Osteocyte (in vitro differentiated cells): ENCODE measurements around the genes RBMX2, ARHGAP36, FRMD7, TFDP3 and SMIM10.

- PRO-cap, result no peak
Observed at GRCh38 chrX:130256449-130256648, 12.3 kb downstream of the ZNF280C start.

DNA sequence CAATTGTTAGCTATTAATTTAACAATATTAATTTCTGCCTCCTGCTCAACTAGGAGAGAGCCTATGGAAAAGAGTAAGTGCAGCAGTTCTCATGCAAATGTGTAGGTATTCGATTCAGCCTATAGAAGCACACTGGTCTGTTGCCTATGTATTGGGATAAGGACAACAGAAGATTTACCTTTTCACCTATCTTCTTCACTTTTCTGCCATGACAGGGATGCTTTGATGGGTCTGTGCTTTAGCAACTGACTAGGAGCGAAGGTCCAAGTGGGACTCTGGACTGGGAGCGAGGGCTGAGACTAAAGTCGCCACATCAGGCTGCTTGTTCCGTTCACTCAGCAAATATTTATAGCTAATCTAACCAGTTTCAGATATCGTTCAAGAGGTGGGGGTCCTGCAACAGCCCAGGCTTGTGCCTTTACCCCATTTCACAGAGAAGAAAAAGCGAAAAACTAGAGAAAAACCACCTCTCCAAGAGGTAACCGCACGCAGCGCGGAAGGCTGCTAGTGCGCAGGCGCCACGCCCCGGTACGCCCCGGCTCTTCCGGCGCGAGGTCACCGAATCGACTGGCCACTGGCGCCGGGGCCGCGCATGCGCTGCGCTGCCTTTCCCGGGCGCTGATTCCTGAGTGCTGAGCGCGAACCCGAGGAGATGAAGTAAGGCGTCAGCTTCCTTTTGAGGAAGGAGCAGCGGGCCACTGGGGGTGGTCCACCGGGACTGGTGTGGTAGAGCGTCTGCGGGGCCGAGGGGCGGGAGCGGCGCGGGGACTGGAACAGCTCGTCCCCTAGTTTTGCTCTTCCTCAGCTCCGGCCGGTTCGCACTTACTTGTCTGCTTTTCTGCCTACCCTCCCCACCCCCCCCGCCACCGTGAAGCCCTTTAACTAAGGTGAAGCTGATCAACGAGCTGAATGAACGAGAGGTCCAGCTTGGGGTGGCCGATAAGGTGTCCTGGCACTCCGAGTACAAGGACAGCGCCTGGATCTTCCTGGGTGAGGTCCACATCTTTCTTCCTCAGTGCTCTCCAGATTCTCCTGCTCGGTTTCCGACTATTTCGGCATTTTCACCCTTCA is at the start of gene RBMX2:
RBMX2 (plus strand) TSS at position 607 of the 1,071 bp plus-strand sequence.
- PRO-cap, result bidirectional peak, plus-strand start at position 574 of the sequence, minus-strand start at position 530 of the sequence

GRCh38 chrX:130895459-130895658 is 7.7 kb downstream of the ENOX2 start:
- PRO-cap, result no peak

DNA sequence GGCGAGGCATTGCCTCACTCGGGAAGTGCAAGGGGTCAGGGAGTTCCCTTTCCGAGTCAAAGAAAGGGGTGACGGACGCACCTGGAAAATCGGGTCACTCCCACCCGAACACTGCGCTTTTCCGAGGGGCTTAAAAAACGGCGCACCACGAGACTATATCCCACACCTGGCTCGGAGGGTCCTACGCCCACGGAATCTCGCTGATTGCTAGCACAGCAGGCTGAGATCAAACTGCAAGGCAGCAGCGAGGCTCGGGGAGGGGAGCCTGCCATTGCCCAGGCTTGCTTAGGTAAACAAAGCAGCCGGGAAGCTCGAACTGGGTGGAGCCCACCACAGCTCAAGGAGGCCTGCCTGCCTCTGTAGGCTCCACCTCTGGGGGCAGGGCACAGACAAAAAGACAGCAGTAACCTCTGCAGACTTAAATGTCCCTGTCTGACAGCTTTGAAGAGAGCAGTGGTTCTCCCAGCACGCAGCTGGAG is 56.1 kb upstream of the ENOX2 start:
- PRO-cap, result no peak

DNA sequence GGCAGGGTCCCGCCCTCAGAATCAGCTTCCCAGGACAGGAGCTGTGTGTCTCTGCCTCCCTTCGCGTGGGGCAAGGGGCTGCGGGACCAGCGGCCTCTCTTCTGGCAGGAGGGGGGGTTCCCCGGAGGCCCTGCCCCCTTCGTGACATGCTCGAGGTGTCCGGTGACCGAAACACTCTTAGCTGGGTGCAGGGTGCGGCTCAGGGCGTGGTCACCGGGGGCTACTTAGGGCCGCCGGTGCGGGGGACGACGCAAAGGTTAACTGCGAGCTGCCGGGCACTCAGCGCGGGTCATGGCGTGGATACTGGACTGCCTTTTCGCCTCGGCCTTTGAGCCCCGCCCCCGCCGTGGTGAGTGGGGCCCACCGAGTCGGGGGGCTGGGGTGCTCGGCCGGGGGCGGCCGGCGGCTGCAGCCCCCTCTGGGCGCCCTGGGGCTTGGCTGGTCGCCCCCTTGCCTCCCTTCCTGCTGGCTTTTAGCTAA is at the start of gene ARHGAP36:
ARHGAP36 (plus strand) TSS at position 251 of the 480 bp plus-strand sequence.
- PRO-cap, result no peak

DNA sequence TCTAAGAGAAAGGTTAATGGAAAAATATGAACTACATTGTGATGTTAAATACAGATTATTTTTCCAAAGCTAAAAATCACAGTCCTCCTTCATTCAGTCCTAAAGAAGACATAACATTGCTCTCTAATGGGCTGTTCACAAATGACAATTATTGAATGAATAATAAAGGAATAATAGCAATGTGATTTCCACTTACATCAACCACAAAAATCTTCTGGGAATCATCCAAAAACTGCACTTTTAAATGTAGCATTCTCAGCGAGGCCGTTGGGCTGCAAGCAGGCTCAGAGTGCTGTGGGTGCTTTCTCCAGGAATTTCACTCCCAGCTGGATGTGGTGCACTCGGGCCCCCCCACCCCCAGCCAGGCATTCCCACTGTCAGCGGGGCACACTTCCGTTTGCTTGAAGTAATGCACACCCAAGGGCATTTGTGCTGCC is at the start of gene FRMD7:
FRMD7 (minus strand) TSS at position 429 of the 437 bp plus-strand sequence.
- PRO-cap, result no peak

DNA sequence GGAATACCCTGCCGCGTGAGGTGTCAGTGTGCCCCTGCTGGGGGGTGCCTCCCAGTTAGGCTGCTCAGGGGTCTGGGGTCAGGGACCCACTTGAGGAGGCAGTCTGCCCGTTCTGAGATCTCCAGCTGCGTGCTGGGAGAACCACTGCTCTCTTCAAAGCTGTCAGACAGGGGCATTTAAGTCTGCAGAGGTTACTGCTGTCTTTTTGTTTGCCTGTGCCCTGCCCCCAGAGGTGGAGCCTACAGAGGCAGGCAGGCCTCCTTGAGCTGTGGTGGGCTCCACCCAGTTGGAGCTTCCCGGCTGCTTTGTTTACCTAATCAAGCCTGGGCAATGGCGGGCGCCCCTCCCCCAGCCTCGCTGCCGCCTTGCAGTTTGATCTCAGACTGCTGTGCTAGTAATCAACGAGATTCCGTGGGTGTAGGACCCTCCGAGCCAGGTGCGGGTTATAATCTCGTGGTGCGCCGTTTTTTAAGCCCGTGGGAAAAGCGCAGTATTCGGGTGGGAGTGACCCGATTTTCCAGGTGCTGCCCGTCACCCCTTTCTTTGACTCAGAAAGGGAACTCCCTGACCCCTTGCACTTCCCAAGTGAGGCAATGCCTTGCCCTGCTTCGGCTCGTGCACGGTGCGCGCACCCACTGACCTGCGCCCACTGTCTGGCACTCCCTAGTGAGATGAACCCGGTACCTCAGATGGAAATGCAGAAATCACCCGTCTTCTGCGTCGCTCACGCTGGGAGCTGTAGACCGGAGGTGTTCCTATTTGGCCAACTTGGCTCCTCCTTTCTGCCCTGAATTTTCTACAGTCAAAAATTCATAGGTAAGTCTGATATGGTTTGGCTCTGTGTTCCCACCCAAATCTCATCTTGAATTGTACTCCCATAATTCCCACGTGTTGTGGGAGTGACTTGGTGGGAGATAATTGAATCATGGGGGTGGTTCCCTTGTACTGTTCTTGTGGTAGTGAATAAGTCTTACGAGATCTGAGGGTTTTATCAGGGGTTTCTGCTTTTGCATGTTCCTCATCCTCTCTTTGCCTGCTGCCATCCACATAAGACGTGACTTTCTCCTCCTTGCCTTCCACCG is 33.9 kb upstream of the FRMD7 start:
- PRO-cap, result no peak

GRCh38 chrX:132613217-132613571 is 124.4 kb upstream of the MBNL3 start:
- PRO-cap, result no peak

GRCh38 chrX:133009572-133010167 is 51.2 kb upstream of the HS6ST2 start:
- PRO-cap, result no peak

GRCh38 chrX:133218293-133218641 is at the start of gene TFDP3:
Gene TFDP3 (minus strand): TSS chrX:133218354.
- PRO-cap, result no peak

GRCh38 chrX:133413497-133413782 is 1.8 kb downstream of the GPC4 start:
- PRO-cap, result no peak

GRCh38 chrX:133445562-133445888 is 30.2 kb upstream of the GPC4 start:
- PRO-cap, result no peak

GRCh38 chrX:133677138-133677361 is 261.8 kb upstream of the GPC4 start:
- PRO-cap, result no peak

DNA sequence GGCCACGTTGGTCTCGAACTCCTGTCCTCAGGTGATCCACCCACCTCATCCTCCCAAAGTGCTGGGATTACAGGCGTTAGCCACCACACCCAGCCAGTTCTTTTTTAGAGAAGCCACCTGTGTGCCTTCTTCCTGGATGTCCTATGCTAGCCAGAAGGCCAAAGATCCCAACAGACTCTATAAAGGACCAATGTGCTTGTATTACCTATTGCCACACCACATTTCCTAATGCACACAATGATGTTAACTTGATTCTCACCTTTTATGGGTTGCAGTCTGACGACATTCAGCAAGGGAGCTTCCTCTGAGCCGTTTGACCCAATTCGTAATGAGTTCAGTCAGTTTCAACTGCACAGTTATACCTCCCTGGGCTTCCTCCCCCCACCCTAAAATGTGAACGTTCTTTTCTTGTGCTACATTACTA is 14.7 kb upstream of the GPC3 start:
- PRO-cap, result no peak

GRCh38 chrX:134543200-134543727 is 83.3 kb downstream of the HPRT1 start:
- PRO-cap, result no peak

- PRO-cap, result no peak
Observed at GRCh38 chrX:134621843-134622737, 36.2 kb downstream of the PLAC1 start.

- PRO-cap, result no peak
Observed at GRCh38 chrX:134670469-134670854, 12.2 kb upstream of the PLAC1 start.

- PRO-cap, result no peak
Observed at GRCh38 chrX:134764180-134764547, 32.8 kb downstream of the PABIR2 start.

- PRO-cap, result unidirectional peak, plus-strand start at chrX:134990949
Observed at GRCh38 chrX:134990614-134991581, at the start of gene SMIM10. Gene SMIM10 (plus strand): TSS chrX:134990991.

DNA sequence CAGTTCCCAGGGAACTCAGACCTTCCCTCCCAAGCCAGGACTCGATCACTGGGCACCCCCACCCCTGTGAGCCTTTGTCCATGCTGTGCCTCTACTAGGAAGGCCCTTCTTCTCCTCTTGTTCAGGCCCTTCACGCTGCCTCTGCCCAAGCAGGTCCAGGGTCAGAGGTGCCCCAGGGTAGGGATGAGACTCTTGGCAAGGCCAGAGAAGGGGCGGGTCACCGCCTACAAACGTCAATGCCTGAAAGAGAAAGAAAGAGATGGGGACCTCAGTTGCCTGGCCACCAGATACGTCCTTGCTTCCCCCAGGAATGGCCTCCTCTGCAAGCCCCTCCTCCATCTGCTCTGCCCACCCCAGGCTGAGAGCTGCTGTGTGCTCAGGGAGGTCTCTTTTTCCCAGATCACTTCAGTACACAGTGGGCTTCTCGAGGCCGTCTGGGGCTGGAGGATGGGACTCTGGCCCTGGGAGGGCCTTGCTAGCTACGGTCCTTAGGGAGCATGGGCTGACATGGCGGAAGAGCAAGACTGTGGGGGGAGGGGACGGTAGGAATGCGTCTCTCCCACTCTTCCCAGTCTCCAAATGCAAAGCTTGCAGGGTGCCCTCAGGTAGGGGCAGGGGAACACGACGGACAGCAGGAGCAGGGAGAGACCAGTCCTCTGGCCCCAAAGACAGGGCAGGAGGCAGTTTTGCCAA is 1.5 kb downstream of the SMIM10L2B start:
- PRO-cap, result no peak